Neutrophil (primary cell): ENCODE measurements around a stretch of chr1.

- PRO-cap, result no peak
Observed at GRCh38 chr1:46182818-46183935, 6.9 kb upstream of the P3R3URF start.

DNA sequence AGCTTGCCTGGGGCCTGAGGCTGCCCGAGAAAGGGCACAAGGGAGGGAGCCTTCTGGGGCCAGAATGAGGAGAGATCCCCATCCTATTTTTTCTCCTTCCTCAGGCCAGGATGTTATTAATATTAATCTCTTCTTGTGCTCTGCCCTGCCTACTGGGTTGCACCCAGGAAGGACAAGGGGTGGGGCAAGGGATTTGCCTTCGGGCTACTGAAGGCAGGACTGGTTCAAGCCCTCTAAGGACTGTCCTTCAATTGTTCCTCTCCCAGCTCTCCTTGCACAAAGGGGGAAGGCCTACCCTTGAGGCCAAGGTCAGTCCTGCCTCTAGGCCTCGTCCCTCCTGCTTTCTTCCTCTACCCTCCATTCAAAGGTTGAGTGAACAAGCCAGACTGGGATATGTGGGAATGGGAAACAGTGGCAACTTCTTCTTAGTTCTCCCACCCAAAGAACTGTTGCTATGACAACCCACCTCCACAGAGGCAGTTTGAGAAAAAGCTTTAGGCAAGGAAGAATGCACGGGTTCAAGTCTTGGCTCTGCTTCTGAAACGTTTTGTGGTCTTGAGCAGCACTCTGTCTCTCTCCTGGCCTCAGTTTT, 2.6 kb downstream of the LURAP1 start:
- PRO-cap, result no peak

- PRO-cap, result no peak
Observed at GRCh38 chr1:46287648-46288540, 15.5 kb downstream of the LRRC41 start.

- PRO-cap, result no peak
Observed at GRCh38 chr1:46349519-46349958, 8.9 kb downstream of the NSUN4 start.

DNA sequence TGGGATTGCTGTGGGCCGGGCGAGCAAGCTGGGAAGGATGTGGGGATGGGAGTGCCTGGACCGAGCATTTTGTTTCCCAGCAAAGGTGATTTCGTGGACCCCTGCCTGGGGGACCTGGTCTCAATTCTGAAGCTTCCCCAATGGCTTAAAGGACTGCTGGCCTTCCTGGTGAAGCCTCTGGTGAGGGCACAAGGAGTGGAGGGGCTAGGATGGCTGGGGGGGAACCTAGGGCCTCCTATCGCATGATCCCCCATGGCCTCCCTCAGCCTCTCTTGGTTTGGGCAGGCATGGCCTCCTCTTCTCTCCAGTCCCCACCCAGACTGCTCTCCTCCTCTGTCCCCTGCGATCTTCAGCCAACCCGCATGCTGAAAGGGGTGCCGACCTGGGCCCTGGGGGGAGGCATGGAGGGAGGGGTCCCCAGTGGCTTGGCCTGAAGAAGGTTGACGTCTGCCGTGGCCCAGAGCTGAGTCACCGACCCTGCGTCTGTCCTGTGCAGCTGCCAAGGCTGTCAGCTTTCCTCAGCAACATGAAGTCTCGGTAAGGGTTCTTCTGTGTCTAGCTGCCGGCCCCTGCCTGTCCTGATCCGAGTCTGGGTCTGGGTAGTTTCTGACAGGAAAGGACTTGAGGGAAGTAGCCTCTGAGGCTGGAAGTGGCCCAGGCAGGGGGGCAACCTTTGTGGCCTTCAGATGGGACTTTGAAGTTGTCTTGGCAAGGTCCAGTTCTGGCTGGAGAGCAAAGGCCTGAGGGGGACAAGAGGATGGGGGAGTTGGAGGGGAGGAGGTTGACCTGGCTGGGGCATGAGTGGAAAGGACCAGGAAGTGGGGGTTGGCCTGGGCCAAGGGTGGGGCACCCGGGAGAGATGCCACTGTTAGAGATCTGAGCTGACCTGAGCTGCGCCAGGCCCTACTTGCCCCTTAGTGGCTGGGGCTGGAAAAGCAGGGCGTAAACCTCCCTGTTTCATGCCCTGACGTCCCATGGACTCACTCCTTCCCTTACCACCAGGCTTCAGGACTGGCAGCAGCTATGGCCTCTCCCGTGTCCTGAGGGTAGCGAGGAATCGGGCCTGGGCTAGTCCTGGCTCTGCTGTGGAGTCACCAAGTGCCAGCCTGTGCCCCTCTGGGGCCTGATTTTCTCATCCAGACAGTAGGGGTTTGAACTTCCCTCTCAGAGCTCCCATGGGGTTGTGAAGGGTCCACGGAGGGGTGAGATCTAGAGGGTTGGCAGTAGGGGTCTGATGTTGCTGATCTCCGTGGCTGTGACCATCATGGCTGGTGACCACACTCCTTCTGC, 16.6 kb downstream of the FAAH start:
- PRO-cap, result no peak

DNA sequence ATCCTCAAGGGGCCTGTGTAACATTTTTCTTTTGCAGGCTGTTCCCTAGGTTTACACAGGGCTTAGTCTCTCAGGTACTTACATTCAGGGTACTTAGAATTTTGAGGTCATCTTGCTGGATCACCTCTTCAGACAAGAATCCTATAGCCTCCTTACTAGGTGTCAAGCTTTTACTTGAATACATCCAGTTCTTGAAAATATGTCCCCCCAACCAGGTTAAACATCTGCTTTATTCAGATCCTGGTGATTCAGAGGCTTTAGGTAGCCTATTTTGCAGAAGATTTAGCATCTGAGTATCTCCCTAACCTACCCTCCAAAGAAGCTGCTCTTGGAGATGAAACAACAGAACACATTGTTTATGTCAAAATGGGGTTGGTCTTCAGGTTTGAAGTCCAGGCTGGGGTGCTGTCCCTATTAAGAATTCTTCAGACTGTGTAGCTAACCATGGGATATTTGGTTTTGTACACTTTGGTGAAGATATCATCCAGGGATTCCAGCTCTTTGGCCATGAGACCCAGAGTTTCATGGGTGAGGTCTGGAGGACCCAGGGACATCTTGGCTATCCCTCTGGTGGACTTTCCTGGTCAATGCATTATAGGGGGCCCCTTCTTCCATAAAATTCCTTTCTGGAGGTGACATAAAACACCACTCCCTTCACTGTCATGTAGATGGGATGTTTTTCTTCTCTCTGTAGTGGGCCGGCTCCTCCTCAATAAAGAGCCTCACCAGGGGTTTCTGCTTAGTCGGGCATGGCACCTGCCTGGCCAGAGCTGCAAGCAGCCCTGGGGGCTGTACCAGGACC, 2.4 kb downstream of the ATPAF1 start:
- PRO-cap, result no peak

GRCh38 chr1:46757117-46757533, 38.2 kb upstream of the EFCAB14 start:
- PRO-cap, result no peak

GRCh38 chr1:46900093-46900542, 41.2 kb downstream of the CYP4A11 start:
- PRO-cap, result no peak

- PRO-cap, result no peak
Observed at GRCh38 chr1:46927735-46928230, 13.5 kb downstream of the CYP4A11 start.

DNA sequence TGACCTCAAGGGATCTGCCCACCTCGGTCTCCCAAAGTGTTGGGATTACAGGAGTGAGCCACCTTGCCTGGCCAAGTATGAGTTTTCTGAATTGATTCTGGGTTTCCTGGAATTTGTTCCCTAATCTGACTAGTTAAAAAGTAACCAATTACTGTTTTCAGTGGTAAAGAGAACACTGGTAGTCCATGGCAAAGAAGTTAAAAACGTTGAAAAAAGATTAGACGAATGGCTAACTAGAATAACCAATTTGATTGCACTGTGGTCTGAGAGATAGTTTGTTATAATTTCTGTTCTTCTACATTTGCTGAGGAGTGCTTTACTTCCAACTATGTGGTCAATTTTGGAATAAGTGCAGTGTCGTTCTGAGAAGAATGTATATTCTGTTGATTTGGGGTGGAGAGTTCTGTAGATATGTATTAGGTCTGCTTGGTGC, 21.1 kb upstream of the CYP4A11 start:
- PRO-cap, result no peak

DNA sequence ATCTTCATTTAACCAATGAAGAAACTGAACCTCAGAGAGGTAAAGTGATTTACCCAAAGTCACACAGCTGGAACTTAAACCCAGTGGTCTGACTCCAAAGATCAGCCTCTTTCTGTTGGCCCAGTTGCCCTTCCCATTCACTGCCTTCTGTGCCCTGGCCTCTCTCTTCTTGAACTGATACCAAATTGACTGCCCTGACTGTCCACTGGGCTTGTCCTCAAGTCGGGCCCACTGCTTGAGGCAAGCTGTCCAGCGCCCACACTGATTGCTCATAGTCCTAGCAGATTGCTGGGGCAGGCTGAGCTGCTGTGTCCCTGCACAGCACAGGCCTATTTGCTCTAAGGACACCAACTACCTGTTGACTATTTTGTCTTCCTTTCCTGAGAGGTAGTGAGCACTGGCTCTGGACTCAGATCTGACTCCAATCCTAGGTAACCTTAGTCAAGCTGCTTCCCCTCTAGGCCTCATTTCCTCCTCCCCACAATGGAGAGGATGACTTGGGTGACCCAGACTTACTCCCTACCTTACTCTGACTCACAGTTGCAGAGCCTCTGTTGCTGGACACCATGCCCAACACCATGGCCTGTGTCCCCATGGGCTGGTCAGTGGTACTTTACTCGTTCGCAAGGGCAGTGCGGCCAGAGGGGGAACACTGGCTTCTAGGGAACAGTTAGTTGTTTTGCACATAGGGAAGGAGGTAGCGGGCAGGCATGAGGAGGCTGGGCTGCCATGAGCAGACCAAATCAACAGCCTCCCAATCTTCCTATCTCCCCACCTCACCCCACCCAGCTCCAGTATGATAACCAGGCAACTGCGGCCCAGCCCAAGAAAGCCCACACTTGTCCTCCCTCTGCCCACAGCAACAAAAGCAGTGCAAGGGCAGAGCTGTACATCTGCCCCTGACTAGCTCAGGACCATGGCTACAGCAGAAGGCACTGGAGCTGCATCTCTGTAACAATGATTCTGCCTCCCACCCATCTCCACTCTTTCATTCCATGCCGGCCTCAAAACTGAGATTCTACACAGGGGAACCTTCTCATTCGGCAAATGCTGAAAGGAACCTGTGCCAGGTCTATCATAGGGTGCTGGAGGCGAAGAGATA, 18.9 kb downstream of the TAL1 start:
- PRO-cap, result no peak

DNA sequence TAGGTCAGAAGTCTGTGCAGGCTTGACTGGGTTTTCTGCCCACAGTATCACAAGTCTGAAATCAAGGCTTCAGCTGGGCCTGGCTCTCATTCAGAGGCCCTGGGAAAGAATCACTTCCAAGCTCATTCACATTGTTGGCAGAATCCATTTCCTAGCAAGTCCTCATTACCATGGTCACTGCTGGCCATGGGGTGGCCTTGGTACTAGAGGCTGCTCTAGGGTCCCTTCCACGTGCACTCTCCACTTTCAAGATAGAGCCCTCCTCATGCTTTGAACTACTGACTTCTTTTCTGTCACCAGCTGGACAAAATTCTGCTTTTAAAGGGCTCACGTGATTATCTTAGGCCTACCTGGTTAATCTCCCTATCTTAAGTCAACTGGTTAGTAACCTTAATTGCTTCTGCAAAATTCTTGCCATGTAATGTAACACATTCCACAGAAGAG, 25.5 kb upstream of the FOXE3 start:
- PRO-cap, result no peak

DNA sequence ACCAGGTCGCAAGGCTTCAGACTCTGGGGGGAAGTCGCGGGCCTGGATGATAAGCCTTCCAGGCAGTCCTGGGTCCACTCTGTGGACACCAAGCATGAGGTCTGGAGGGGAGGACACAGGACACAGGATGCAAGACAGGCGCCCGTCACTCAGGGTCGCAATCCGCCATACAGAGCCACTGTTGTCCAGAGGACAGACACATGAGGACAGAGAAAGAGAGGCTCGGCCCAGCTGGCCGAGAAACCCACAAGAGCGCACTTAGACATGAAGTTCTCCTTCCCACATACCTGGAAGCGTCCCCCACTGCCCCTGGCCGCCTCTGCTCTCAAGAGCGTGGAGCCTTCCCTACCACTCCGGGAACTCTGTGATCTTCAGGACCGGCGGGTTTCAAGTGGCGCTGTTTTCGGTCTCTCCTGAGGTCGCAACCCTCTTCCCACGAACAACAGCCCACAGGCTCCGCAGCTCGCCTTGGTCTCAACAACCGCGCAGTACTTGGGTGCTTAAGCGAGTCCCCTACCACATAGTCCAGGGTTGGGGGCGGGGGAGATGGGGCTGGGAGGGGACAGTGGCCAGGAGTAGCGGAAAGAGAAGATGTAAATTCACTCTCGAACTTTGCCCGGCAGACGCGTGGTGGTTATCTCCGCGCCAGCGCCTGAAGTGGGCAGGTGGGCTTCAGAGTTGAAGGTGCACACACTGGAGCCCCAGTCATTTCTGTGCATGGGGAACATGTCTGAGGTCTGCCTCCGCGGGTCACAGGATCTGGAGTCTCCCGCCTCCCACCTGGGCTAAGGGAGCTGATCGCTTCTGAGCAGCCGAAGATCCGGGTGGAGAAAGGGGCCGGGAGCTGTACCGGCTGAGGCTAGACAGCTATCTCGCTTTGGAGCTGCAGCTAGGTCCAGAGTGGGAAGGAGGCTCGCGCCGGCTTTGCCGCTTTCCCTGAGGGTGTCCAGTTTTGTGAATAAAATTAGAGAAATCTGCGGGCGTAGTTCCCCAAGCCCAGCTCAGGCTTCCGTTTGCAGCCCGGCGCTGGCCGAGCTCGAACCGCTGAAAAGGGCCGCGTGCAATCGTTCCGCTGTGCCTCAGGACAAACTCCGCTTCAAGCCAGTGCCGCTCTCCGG, 4.4 kb upstream of the FOXD2 start:
- PRO-cap, result no peak

DNA sequence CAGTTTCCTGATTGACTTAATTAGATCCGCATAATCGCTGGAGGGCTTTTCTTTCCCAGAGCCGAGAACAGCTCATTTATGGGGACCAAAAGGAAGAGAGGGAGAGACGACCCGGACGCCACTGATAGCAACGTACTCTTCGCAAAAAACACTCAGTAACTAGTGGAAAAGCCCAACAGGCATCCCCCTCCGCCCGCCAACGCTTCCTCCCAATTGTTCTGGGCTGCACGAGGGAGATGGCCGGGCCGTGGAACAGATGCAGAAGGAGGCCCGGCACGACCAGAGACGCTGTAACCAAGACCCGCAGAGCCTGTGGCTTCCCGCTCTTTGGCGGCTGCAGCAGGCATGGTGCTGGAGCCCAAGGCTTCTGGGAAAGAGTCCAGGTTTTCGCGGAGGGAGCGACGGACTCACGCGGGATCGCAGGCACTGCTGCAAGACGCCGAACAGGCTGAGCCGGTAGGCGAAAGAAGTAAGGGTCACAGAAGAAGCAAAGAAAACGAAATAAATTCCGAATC, 3.6 kb upstream of the FOXD2 start:
- PRO-cap, result no peak

- PRO-cap, result no peak
Observed at GRCh38 chr1:47482134-47482333, 44.2 kb downstream of the FOXD2 start.

- PRO-cap, result no peak
Observed at GRCh38 chr1:47727367-47727571, 269.9 kb downstream of the TRABD2B start.

DNA sequence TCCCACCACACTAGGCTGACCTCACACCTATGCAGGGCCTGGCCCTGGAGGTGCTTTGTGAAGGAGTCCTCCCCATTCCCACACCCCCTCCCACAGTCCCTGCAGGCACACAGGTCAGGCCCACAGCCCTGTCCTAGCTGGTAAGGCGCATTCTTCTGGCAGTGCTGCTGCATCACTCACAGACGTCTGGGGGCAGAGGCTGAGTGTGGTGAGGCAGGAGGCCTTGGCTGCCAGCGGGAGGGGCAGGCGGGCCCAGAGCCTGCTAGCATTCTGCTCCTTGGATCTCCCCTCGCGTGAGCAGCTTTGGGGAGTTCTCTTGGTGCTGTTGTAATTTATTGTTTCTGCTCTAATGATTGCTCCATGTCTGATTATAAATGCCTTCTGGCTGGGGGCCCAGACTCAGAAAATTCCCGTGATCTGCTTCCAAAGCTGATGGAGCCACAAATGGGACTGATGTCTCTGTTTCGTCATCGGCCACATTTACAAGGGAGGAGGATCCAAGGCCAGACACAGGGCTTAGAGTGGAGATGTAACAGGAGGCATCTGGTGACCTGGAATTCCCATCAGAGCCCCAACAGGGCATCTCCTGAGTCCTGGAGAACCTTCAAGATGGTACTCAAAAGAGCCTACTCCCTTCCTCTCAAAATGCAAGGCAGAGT, 62.8 kb downstream of the TRABD2B start:
- PRO-cap, result no peak

DNA sequence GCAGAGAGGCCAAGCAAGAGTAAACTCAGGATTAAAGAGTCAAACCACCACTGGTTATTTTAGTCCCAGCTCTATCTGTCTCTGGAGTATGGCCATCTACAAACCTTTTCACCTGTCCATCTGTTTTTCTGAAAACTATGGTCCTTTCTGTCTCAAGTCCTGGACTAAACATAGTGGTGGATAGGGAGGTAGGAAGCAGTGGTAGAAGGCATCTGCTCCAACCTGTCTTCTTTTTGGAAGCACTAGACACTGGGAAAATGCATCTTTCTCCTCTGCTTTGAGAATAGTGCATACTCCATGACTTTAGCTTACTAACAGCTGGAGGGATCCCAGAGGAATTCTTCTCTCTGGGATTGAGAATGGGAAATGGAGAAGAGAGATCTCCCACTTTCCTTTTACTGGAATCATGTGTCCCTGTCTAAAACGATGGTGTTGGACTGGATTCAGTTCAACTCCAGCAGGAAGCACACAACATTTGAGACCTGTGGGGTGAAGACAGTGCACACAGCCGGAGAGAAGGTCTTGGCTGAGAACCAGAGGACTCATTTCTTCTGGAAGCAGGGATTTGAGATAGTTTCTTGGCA, 58.8 kb downstream of the TRABD2B start:
- PRO-cap, result no peak

DNA sequence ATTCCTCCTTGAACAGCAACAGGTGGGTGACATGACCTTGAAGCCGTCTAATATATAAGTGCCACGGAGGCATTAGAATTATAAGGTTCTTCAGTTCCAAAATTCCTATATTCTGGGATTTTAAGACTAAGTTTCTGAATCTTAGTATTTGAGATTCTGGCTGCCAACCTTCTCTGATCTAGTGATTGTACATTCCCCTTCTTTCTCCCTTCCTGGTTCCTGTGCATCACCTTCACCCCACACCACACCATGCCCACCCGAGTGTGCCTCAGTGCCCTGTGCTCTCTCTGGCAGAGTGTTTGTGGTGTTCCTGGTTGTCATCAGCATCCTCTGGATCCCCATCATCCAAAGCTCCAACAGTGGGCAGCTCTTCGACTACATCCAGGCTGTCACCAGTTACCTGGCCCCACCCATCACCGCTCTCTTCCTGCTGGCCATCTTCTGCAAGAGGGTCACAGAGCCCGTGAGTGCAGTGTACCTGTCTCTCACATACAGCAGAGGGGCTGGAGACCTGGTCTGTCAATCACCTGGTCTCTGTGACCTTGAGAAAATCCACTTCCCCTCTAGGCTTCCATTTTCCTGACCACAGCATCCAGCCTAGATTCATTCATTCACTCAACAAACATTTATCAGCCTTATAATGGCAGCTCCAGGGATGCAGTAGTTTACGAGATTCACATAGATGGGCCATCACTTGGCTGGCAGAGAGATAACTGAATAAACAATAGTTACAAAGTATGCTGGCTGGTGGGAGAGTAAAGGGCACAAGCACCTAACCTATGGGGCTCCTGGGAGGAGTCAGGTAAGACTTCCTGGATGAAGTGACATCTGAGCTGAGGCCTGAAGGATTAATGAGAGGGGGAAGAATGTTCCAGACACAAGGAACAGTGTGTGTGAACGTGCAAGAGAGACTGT, 15.1 kb downstream of the SLC5A9 start:
- PRO-cap, result no peak

- PRO-cap, result no peak
Observed at GRCh38 chr1:50098639-50098844, 10.2 kb upstream of the ELAVL4 start.